Osteoblast (primary cell): ENCODE measurements around a stretch of chr17.

DNA sequence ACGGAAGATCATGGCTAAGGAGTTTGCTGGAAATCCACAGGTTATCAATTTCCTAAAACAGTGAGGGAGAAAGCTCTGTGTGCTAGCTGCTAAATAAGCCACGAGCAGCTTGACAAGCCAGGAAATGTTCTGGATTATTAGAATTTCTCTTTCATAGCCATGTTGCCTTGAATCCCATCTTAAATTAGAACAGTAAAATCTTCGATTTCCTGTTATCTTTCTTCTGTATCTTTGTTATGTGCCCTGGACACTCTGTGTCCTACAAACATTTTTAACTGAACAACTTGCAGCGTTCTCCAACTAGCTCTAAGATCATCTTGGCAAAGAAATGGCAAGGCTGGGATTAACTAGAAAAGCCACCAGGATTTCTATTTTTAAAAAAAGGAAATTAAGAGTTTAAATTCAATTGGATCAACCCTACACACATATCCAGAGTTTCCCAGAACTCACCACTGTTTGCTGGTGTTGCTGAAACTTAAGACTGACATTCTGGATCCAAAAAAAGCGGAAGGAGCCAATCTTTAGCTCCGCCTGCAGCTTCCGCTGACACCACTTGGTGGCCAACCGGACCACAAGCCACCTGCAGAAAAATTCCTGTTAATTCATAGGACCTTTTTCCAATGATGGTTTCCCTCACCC lies 1.2 kb downstream of the BLTP2 start:
- CAGE, long polyA plus RNA = no peak
- RRBS = no CpG with 5 or more reads among the region's 8 CpGs

GRCh38 chr17:28662351-28662828 lies 385 bp downstream of the SUPT6H start:
- CAGE, long polyA plus RNA = no peak
- RRBS = no CpG with 5 or more reads among the region's 19 CpGs

- CAGE, long polyA plus RNA = no peak
- RRBS = no CpG with 5 or more reads among the region's 16 CpGs
These were observed 12.5 kb downstream of the SUPT6H start for GRCh38 chr17:28674143-28675319.

DNA sequence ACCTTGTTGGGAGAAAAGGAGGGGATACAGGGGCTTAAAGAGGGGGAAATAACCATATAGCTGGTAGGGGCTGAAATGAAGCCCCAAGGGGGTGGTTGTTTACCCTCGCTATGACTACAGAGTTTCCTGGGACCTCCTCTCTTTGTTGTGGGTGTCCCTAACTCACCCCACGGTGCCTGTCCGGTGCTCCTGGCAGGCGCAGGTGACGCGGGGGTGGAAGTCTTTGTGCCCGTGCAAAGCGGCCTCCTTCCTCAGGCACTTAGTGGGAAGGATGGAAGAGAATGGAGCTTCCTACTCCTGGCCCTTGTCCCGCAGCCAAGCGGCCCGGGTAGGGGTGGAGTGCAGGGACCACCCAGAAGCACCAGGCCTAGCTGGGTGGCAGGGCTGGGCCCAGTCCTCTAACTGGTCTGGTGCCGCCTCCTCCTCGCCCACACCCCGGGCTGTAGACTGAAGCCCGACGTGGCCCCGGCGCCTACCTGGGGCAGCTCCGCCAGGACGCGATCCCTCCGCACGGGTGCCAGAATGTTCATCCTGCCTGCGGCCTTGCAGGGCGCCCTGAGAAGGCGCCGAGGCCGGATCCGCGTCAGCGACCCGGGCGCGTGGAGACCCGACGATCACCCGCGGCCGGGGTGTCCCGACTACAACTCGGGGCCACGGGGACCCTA lies 799 bp downstream of the RAB34 start:
- CAGE, long polyA plus RNA = no peak
- RRBS = under 1% methylated on average over 17 of the region's 42 CpGs

GRCh38 chr17:28888448-28889344 lies 8.8 kb downstream of the FLOT2 start:
- CAGE, long polyA plus RNA = no peak
- RRBS = no CpG with 5 or more reads among the region's 9 CpGs

GRCh38 chr17:28908793-28909428 lies 6.0 kb upstream of the DHRS13 start:
- CAGE, long polyA plus RNA = no peak
- RRBS = no CpG with 5 or more reads among the region's 8 CpGs

DNA sequence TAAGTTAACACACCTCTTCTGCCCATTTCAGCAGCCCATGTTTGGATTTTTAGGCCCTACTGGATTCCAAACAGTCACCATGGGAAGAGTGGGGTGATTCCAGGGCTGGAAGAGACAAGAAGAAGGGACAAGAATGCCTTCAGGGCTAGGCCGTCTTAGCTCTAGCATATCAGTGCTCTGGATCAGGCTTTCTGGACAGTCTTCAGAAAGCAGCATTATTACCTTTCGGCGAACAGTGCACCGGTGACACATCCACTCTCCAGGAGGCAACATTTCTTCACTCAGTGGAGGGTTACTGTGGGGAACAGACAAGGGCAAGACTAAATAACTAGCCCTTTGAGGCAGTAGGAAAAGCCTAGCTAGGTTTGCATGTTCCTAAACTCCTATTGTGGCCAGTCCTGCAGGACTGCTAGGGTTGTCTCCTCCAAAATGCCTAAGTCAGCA lies 23.9 kb upstream of the DHRS13 start:
- CAGE, long polyA plus RNA = no peak
- RRBS = no CpG with 5 or more reads among the region's 4 CpGs

DNA sequence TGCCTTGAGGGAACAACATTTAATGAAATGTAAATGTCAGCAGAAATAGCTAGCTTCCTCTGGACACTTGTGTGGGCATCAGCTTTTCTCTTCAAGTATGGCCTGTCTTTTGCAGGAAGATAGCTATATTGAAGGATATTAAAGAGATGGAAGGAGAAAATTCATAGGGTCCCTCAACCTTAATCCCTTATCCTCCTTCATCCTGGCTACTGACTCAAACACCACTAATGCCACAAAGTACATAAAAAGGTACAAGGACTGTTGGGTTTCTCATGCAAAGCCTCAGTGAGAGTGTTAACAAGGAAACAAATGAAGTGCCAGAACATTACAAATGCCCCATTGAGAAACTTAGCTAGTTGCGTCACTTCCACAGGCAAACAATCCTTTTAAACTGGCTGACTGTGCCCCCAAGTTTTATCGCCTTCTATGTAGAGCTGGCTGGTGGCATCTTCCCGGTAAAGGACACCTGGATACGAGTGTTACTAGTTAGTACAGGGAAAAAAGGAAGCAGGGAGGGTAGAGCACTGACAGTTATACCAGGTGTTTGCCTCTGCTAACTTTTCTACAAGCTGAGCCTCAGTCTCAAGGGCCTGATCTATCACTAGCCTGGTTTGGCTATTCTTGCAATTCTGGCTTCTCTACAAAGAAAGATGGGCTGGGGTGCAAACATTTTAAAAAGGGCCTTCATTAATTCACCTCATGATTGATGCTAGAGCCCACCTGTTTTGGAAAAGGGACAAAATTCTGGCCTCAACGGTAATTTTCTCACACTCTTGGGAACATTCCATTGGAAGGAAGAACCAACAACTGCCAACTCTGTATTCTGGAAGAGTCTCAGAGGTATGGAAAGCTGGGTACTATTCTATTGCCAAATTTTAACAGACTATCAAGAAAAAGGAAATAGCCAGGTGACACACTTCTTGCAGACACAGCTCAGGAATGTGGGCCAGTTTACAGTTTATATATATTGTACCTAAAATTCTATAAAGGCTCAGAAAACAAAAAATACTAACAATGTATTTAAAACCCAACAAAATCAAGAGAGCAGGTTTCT lies 13.8 kb downstream of the PHF12 start:
- CAGE, long polyA plus RNA = no peak
- RRBS = no CpG with 5 or more reads among the region's 5 CpGs

DNA sequence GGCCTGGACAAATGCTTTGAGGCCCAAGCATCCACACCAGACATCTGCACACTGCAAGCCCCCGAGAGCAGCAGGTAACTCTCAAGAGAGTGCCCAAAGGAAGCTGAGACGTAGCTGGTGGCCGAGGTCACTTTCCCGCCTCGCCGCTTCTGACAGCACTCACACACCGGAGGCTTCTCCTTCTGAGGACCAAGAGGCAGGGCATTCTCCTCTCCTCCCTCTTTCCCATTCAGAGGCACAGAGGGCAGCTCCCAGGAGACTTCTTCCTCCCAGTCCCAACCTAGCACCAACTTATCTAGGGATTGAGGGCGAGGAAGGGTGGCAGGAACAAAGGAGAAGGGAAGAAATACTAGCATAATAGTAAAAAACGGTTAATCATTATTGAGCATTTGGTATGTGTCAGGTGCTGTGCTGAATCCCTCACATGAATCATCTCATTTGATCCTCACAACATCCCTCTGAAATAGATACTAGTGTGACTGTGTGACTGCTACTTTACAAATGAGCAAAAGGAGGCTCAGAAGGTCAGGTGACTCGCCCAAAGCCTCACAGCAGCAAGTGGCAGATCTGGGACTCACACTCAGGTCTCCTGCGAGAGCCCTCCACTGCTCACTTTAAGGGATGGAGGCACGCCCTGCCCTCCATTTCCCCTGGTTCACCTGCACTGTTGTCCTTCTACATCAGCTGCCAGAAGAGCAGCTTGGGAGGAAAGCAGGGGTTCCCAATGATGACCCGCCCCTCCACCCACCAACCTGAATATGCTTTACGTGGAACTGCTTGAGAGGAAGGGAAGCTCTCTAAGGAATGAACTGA lies 41.8 kb downstream of the MYO18A start:
- CAGE, long polyA plus RNA = no peak
- RRBS = no CpG with 5 or more reads among the region's 14 CpGs

DNA sequence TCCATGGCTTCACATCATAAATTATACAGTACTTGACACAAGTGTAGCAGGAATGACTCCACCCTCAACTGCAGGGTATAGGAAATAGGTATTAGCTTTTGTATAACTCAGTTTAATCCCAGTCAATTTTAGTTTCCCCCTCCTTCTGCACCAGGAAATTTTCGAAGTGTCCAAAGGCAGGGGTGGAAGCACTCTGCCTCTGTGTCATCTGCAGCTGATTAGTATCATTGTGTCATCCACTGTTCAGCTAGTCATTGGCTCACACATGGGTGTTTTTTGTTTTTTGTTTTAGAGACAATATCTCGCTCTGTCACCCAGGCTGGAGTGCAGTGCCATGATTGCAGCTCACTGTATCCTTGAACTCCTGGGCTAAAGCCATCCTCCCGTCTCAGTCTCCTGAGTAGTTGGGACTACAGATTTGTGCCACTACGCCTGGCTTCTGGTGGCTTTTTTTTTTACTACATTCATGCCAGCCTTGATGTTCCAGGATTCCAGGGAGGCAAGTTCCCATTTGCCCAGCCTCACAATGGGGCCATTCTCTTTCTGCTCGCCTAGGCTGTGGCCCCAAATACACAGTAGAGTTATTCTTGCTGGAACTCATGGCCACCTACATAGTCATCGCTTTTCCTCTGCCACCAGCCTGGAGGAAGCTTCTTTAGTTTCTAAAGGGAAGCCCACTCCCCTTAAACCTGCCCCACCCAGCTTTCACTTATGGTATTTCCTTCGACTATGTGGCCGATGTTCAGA lies 32.5 kb upstream of the MYO18A start:
- CAGE, long polyA plus RNA = no peak
- RRBS = no CpG with 5 or more reads among the region's 8 CpGs

DNA sequence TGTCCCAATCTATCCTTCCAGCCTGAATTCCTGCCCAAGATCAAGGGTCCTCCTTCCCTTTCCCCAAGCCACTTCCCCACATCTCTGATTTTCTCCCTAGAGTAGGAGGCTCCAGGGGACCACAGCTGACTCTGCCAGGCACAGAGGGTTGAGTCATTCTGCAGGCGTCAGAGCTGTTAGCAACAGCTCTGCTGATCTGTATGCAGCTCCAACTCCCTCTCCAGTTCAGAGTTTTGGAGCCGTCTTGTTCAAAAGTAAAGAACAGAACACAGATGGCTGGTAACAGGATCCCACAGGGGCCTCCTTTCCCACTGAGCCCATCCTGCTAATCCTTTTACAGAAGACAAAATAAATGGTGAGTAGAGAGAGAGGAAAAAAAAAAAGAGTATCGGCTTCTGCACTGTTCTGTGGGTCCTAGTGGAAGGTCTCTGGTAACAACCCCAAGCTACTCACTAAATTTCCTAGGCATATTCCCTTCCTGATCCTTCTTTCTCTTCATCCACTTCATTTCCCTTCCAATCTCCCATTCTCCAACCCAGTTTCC lies 13.4 kb upstream of the TAOK1 start:
- CAGE, long polyA plus RNA = no peak
- RRBS = no CpG with 5 or more reads among the region's 3 CpGs

DNA sequence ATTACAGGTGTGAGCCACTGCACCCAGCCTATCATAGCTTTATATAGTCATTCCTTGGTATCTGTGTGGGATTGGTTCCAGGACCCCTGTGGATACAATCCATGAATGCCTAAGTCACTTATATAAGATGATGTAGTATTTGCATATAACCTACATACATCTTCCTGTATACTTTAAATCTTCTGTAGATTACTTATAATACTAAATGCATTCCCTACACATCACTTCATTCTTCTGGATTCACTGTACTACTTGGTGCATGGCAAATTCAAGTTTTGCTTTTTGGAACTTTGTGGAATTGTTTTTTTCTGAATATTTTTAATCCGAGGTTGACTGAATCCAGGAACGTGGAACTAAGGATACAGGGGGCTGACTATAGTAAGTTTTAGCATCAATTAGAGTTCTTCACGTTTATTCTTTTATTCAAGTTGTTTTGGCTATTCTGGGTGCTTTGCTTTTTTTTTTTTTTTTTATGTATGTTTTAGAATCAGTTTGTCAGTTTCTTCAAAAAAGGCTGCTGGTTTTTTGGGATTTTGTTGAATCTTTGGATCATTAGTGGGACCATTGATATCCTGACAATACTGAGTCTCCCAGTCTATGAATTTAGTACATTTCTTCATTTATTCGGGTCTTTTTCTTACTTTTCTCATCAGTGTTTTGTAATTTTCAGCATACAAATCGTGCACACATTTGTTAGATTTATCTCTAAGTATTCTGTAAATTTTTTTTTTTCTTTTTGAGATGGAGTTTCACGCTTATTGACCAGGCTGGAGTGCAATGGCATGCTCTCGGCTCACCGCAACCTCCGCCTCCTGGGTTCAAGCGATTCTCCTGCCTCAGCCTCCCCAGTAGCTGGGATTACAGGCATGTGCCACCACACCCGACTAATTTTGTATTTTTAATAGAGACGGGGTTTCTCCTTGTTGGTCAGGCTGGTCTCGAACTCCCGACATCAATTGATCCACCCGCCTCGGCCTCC lies 28.6 kb downstream of the TAOK1 start:
- CAGE, long polyA plus RNA = no peak
- RRBS = no CpG with 5 or more reads among the region's 16 CpGs

GRCh38 chr17:29565698-29566464 lies 956 bp downstream of the ABHD15 start:
- CAGE, long polyA plus RNA = no peak
- RRBS = 25% methylated on average over 21 of the region's 54 CpGs

- CAGE, long polyA plus RNA = no peak
- RRBS = 3% methylated on average over 11 of the region's 32 CpGs
These were observed 949 bp downstream of the ANKRD13B start for GRCh38 chr17:29593800-29594361.

GRCh38 chr17:29614479-29615083 lies 8.1 kb downstream of the CORO6 start:
- CAGE, long polyA plus RNA = no peak
- RRBS = 93% methylated on average over 3 of the region's 13 CpGs

DNA sequence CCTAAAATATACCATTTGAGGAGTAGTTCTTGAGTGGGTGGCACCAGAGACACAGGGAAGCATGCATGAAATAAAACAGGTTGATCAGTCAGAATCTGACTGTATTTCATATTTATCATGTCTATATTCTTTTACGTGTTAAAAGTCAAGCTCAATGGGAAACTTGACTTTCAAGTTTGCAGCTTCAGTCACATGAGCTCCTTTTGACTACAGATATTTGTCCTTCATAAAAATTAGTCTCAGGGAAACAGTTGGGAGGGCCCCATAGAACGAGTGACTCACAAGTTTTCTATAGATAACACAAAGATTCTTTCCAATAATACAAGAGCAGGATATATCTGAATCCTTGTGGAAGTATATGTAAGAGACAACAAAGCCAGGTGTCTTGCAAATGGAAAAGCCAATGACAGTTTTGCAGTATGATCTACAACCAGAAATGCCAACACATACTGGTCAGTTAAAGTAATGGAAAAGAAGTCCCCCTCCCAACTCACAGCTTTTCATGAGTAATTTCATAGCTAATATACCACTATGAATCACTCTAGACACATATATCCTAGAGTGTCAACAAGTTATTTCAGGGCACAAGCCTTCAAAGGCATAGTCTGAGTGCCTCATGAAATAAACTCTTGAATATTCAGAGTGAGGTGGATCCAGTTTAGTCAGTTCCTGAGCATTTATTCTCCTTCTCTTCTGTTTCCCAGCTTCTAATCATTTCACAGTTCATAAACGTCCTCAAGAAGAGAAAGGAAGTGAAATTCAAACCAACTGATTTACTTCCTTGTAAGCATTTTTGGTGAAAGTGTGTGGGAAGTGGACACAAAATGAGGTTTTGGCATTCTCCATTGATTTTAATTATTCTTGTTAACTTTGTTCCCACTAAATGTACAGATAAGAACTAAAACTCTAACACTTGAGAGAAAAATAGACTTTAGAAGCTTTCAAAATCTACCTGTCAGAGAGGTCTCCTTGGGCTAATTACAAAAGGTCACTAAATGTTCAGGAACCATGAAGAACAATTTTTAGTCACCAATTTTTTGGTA lies 42.5 kb upstream of the CORO6 start:
- CAGE, long polyA plus RNA = no peak
- RRBS = no CpG with 5 or more reads among the region's 3 CpGs

GRCh38 chr17:29930745-29931066 lies 678 bp upstream of the SSH2 start:
- CAGE, long polyA plus RNA = no peak
- RRBS = no CpG with 5 or more reads among the region's 7 CpGs

GRCh38 chr17:30120439-30121106 lies 4.0 kb downstream of the NSRP1 start:
- CAGE, long polyA plus RNA = no peak
- RRBS = no CpG with 5 or more reads among the region's 2 CpGs

DNA sequence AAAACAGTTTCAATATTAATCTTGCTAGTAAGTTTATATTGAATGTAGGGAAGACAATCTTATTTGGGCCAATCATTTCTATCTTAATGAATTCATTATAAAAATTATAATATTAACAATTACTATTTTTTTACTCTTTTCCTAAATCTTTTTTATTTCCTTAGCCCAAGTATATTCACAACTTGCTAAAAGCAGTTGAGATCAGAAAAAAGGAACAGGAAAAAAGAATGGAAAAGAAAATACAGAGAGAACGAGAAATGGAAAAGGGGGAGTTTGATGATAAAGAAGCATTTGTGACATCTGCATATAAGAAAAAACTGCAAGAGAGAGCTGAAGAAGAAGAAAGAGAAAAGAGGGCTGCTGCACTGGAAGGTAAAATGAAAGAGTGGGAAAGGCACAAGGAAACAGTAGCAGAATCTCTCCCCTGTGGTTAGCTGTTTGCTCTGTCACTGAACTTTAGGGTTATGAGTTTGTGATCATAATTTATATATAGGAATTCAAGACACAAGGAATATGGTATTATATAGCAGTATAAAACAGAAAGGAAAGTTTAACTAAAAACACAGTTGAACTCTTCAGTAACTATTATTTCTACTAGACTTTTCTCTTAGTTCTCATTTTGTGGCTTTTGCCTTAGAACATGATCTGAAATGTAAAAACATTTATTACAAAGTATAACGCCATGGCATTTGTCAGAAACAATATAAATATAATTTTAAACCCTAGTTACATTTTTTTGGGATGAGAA lies 56.4 kb downstream of the SLC6A4 start:
- CAGE, long polyA plus RNA = no peak
- RRBS = no CpG with 5 or more reads among the region's 2 CpGs

- CAGE, long polyA plus RNA = no peak
- RRBS = no CpG with 5 or more reads among the region's 2 CpGs
These were observed 9.9 kb downstream of the TMIGD1 start for GRCh38 chr17:30323856-30324397.